Colonic mucosa (tissue), 1 donor: ENCODE results near the genes PTGER3 and NEGR1.

DNA sequence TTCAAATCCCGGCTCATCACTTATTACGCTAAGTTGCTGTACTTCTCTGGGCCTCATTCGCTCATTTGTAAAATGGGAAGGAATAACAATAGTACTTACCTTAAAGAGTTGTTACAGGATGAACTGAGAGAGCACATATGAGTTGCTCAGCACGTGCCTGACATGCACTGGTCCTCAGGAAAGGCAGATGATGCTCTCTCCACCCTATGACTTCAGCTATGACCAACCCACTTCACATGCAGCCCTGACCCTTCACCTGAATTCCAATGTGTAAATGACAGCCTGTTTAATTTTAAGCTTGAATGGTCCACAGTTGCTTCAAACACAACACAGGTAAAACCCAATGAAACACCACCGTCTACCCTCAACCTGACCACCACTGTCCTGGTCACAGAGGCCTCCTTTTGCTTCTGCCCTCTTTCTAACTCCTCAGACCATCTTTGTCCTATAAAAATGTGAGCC, 32.9 kb downstream of the GADD45A start:
- PRO-cap, result no peak

DNA sequence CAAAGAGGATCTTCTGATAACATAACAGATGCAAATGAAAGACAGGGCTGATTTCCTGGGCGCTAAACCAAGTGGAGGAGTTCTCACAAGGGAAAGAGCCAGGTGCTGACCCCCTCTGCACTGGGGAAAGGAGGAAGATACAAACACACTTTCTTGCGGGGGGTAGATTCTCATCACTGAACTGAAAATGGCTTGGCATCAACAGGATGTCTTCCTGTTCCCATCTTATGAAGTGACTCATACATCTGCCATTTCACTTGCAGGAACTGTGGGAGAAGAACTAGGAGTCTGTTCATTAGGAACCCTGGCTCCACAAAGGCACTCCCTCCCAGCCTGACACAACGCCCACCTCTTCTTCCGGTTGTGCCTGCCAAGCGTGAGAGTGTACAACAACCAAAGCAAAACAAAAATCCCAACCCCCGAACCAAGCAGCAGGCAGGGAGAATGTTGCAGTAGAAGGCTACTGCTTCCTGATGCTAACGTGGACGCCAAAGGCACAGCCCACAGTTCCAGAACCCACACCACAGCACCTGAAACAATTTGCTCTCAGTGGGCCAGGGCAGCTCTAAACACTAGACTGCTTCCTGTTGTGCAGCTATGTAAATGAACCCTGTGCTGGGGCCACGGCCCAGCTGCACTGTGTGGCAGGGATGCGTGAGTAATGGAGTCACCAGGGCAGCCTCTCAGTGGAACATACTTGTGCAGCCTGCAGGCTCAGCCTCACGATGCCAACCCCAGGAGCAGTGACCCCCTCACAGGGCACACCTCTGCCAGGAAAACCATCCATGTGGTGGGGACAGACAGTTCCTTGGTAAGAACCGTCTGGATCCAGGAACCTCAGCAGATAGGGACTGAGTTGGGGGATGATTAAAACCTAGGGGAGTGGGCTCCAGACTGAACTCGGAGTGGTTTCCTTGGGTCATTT, 51.2 kb downstream of the GADD45A start:
- PRO-cap, result bidirectional peak, plus-strand start at position 415 of the sequence, minus-strand start at position 268 of the sequence

DNA sequence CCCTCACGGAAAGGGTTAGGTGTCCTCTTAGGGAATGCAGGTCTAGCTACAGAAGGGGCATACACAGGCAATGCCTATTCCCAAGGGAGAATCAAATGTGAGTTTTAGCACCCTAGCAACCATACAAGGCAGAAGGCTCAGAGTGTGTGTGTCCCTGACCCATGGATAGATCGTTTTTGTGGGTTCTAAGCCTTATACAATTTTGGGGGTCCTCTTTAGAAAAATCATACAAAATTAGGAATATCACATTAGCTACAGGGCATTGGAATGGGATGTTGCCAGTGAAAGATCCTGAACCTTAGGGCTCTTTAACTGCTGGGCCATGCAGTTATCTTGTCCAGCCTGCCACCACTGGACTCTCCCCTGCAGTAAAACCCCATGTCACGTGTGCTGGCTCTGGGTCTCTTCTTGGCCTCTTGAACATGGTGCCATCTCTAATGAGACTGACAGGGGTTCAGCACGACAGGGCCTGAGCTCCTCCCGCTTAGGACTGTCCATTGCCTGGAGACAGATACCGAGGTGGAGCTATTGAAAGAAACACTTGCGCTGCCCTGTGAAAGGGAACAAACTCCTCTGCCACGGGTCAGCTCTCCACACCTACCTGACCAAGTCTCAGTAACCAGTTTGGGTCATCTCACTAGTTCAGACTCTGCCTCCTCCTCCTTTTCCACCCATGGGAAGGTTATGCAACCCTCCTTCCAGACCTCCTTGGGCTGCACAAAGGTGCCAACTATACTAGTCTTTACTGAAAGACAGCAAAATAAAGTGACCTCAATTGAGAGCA, 66.2 kb downstream of the GNG12 start:
- PRO-cap, result no peak

- PRO-cap, result no peak
These were observed 18.7 kb downstream of the WLS start for GRCh38 chr1:68213457-68214202.

DNA sequence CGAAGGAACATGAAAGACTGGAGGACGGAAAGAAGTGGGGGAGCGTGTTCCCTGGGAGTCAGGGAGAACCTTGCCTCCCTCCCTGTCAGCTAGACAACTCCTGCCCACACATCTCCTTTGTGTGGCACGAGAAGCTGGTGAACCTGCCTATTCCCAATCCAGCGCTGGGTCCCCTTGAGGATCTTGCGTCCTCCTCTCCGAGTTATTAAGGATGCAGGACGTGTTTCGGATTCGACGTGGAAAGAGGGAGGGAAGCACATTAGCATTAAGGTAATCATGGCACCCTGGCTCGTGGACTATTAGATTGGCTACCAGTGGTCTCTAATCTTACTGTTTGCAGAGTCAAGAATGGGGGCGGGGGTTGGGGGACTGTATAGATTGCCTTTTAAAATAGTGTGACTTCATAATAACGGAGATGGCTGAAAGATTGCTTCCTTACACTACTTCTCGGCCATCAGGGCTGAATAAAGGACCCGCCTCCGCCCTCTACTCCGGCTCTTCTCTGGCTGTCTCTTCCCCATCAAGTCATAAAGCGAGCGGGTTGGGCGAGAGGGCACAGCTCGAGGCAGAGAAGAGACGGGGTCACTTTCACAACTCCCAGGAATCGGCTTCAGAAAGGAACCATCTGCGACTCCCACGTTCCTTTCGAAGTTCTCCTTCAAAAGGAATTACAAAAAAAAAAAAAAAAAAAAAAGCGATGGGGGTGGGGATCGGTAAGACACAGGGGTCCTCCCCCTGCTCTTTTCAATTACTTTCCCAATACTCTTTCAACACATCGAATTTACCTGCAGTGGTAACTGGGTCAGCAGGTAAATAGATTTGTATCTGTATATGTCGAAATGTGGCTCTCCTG, 1.7 kb downstream of the LRRC7 start:
- PRO-cap, result no peak

DNA sequence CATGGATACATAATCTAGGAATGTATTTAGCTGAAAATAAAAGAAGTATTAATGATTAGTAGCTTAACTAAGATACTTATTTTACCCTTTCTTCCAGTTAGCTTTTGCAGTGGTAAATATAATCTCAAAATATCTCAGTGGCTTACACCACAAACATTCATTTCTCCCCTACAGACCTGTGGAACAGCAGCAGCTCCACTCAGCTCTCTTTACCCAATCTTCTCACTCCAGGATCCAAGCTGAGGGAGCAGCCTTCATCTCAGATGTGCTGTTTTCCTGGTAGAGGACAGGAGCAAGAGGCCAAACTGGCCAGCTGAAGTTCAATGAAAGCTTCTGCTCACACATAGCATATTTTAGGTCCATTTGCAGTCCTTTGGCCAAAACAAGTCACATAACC, 14.4 kb downstream of the LRRC7 start:
- PRO-cap, result unidirectional peak, minus-strand start at position 209 of the sequence

DNA sequence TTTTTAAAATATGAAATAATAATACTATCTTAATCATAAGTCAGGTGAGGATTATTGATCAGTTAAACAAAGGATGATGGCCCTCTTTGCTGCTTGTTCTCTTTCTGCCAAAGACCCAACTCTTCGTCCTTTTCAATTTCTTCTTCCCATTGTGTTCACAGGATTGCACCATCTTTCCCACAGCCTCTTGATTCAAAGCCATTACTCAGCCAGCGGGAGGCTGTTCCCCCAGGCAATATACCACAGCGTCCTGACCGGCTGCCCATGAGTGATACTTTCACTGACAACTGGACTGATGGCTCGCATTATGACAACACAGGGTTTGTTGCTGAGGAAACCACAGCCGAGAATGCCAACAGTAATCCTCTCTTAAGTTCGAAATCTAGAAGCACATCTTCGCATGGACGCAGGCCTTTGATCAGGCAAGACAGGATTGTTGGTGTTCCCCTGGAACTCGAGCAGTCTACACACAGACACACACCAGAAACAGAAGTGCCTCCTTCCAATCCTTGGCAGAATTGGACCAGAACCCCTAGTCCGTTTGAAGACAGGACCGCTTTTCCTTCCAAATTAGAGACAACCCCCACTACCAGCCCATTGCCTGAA, 167.3 kb downstream of the LRRC40 start:
- PRO-cap, result no peak

DNA sequence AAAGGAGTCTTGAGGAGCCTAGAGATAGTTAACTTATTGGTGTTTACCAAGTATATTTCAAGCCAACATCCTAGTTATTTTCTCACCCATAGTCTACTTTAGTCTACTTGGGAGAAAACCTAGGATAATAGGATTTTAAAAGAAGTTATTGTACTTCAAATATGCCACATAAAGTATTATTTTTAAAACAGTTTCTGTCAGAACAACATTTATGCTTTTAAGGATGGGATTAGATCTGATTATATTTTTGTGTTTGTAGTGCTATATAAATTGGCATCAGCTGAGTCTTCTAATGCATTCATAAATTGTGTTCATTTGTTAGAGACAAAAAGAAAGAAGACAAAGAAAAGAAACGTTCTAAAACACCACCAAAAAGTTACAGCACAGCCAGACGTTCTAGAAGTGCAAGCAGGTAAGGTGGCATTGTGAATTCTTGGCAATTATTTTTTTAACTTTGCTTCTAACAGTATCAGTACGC, 25.4 kb downstream of the SRSF11 start:
- PRO-cap, result no peak

GRCh38 chr1:70249663-70250280, 28.6 kb downstream of the SRSF11 start:
- PRO-cap, result no peak

GRCh38 chr1:70253610-70254256, 32.6 kb downstream of the SRSF11 start:
- PRO-cap, result no peak

GRCh38 chr1:70338699-70339252, 15.7 kb downstream of the ANKRD13C start:
- PRO-cap, result no peak

DNA sequence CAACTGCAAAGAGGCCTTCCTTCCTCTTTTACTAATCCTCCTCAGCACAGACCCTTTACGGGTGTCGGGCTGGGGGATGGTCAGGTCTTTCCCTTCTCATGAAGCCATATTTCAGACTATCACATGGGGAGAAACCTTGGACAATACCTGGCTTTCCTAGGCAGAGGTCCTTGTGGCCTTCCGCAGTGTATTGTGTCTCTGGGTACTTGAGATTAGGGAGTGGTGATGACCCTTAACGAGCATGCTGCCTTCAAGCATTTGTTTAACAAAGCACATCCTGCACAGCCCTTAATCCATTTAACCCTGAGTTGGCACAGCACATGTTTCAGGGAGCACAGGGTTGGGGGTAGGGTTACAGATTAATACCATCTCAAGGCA, 49.8 kb downstream of the CTH start:
- PRO-cap, result no peak

DNA sequence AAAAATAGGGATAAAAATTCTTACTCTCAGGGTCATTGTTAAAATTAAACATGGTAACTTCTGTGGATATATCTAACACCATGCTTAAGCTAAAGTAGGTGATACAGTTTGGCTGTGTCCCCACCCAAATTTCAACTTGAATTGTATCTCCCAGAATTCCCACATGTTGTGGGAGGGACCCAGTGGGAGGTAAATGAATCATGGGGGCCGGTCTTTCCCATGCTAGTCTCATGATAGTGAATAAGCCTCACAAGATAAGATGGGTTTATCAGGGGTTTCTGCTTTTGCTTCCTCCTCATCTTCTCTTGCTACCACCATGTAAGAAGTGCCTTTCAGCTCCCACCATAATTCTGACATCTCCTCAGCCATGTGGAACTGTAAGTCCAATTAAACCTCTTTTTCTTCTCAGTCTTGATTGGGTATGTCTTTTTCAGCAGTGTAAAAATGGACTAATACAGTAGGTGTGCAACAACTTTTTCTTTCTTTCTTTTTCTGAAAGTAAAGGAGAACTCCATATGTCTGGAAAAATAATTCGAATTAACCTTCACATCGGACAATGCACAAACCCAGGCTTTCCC, 100.4 kb downstream of the PTGER3 start:
- PRO-cap, result no peak

GRCh38 chr1:71046932-71047600, 550 bp downstream of the PTGER3 start:
- PRO-cap, result no peak

DNA sequence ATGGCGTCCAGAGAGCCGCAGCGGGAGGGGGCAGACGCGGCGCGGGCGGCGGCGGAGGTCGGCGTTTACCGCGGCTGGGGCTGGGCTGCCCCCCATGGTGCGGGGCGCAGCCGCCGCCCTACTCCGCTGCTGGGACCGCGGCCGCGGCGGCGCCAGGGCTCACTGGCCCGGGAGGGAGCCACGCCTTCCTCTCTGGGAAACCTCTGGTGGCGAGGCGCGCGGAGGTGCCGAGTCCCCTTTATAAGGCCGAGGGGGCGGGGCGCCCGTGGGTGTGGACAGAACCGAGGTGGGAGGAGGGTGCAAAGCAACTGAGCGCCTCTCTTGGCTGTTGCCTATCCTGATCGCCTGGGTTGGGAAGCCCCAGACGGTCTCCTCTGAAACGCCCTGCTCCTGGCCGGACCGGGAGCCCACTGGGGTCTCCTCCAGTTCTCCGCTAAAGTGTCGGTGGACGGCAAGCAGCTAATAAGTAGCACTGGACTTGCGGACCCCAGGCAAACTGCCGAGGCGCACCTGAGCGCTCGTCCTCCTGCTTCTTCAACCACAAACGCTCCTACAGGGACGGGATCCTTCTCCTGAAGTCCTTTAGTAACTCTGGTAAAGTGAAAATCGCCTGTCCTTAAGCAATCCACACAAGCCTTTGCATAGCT, at the start of gene PTGER3:
TSS of gene PTGER3 (minus strand) at position 216 of the 647 bp plus-strand sequence.
- PRO-cap, result no peak

DNA sequence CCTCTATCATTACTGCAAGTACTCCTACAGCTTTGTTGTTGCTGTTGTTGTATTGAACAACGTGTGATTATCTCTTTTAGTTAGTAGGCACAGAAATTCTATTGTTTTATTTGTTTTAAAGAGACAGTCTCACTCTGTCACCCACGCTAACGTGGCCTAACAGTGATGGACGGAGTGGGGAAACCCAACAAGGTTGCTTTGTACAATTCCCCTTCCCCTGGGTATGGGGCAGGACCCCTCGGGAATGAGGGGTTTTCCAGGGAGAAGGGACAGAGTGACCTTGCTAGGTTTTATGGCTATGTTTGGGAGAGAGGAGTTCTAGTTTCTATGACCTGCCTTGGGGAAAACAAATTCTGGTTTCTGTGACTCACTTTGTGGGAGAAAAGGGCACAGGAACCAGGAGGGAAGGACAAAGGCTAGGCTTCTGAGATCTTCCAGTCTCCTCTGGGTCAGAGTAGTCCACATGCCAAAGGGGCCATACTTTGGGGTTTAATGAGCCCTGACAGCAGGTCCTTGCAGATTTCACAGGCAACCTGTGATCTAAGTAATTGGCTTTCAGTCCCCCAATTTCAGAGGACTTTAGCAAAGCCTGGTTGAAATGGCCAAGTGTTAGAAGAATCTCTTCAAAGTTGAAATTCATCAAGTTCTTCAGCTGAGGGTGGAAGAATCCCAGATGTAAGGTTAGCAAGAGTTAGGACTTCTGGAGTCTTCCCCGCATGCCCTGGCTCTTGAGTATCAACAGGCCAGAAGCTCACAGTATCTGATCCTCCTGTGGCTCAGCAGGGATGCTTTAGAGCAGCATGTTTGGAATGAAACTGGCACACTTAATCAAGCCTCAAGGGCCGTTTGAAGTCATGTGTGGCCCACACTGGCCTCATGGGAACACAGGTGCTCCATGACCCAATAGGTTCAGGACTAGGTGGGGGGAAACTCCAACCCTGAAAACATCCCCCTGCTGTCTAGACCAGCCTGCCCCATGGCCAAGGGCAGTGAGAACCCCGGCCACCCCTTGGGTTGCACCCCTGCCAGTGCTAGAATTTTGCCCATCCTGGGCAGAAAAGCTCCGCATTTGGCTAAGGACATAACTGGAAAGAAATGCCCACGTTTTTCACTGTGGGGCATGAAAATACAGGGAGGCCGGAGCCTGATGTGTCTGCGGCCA, 5.7 kb upstream of the PTGER3 start:
- PRO-cap, result no peak

DNA sequence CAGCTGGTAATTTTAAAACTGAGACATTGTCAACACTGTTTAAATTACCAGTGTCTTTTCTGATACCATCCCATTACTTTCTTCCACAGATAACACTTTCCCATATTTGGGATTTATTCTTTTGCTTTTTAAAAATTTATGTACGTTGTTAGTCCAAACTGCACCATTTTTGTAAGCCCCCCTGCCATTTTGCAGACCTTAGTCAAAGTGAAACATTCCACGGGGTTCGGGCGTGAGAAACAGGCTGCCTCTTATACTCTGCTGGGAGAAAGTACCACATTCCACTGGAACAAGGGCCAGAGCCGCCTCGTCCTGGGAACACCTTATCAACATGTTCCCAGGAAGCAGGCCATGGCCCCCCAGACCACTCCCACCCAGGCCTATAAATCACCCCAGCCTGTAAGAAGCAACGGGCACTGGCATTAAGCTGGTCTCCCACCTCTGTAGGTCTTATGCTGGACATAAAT, 770 bp upstream of the ZRANB2 start:
- PRO-cap, result no peak

GRCh38 chr1:71404396-71405132, 323.7 kb upstream of the ZRANB2 start:
- PRO-cap, result no peak

GRCh38 chr1:72282273-72283151, at the start of gene NEGR1:
Gene NEGR1 (minus strand): TSS chr1:72282539.
- PRO-cap, result bidirectional peak, plus-strand start at chr1:72282973, minus-strand start at chr1:72282847

DNA sequence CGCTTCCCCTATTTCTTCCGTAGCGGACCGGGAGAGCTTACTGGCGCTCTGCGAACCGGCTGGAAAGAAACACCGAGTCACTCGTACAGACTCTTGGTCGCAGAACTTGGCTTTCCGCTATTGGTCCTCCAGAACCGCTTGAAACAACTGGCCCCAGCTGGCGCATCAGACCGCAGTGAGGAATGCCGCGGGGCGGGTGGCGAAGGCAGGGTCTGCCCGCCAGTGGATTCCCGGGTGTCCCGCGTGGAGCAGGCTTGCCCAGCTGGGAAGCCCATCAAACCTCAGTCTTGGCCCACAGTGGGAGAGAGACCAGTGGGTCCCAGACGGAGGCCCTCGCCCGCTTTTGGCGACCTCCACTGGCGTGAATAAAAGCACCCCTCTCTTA, 4.0 kb upstream of the LHX8 start:
- PRO-cap, result no peak